Mucosa of descending colon (tissue), 1 donor: Measurements from ENCODE around the genes MRGPRE, NUP98 and STIM1.

GRCh38 chr11:2583079-2583652 is 138.4 kb downstream of the KCNQ1 start:
- PRO-cap: no peak

DNA sequence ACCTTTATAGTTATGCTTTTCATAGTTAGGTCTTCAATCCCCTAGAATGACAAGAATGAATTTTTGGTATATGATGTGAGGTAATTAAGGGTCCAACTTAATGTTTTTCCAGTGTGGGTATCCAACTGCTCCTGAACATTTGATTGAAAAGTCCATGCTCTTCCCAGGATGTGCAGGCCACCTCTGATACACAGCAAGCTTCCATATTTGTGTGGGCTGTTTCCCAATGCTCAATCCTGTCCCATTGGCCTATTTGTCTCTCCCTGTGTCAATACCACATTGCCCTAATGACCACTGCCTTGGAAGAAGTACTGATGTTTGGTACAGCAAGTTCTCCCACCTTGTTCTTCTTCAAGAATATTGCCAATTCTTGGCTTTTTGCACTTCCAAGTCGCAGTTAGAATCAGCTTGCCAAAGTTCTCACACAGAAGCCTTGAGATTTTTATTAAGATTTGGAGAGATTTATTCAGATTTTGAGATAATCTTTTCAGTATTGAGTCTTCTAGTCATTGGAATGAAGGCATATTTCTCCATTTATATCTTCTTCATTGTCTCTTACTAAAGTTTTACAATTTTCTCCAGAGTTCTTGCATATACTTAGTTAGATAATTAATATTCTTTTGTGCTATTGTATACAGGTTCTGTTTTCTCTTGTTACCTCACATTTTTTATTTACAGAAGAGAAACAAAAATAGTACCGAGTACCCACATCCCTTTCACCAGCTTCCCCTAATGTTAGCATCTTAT is 212.2 kb downstream of the KCNQ1 start:
- PRO-cap: no peak

- PRO-cap: no peak
Measured at GRCh38 chr11:2869115-2869727, 16.4 kb downstream of the CDKN1C start.

DNA sequence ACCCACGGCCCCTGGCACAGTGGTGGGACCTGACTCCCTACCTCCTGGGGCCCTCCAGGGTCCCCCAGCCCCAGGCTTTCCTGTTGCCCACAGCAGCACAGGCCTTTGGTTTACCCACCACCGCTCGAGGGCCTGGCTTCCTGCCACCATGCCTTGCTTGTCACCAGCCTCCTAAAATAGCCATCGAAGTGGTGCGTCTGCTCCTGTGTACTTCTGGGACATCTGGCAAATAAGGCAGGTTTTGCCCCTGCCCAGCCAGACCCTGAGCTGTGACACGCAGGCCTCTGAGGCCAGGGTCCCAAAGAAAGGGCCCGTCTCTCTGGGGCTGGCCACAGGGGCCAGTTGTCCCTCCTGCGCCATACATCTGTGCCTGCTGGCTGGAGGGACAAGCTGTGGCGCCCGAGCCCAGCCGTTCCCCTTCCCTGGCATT is 12.5 kb downstream of the SLC22A18 start:
- PRO-cap: no peak

- PRO-cap: no peak
Measured at GRCh38 chr11:2963674-2964024, 28.5 kb downstream of the NAP1L4 start.

GRCh38 chr11:3021967-3022265 is 29.8 kb upstream of the NAP1L4 start:
- PRO-cap: no peak

GRCh38 chr11:3036911-3037405 is 20.3 kb downstream of the CARS1 start:
- PRO-cap: no peak

DNA sequence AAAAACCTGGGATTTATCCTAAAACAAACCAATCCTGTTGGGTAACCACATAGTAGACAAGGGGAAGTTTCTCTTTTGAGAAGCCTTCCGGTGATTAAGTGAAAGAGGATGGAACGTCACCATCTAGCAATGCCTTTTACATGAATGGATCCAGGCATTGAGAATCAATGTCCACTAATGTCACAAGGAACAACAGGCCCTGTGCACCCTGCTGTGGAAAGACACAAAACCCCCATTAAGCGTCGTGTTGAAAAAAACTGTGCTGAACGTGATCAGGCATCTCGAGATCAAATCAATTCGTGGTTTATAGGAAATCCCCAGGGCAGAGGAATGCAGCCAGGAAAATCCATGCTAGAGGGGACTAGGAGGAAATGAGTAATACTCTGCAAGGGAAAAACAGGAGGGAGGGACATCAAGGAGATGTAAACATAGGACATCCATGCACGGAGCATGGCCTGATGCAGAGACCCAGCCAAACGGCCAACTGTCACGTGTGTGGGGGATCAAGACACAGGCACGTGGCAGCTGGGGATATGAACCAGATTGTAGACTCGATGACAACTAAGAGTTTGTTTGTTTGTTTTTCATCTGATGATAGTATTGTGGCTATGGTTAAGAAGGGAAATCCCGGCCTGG is 38.6 kb upstream of the CARS1 start:
- PRO-cap: no peak

DNA sequence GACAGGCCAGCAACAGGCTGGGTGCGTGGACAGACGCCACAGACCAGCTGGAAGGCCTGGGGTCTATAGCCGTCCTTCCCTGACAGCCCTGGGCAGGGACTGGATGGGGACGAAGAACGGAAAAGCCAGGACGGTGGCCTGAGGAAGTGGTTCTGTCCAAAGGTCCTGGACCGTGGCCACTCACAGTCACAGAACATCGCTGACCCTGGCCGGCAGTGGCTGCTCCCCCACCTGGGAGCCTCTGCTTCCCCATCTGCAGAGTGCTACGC is 37.8 kb downstream of the OSBPL5 start:
- PRO-cap: no peak

DNA sequence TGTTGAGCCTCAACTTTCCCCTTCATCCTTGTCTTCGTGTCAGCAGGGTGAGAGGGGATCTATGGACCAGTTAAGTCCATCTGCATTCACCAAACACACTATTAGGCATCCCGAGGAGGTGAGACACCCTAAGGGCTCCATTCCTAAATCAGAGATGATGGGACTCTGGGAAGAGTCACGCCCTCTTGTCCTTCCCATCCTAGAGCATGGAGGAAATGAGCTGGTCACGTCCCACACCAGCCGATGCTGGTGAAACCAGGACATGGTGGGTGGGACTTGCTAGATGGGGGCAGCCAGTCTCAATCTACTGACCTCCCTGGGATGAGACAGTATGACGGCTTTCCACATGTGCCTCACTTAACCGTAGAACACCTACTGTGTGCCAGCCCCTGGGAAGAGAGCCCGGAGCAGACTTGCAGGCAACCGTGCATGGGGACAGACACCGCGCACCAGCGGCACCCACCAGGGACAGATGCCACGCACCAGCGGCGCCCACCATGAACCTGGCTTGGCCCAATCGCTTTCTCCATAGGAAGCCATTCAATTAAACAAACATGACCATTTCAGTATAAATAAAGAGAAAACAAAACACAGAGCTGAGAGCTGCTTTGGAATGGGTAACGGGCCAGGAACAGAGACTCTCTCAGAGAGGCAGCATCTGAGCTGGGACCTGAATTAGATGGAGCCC is 3.8 kb downstream of the OSBPL5 start:
- PRO-cap: no peak

GRCh38 chr11:3164224-3164585 is 905 bp downstream of the OSBPL5 start:
- PRO-cap: no peak

- PRO-cap: no peak
Measured at GRCh38 chr11:3231831-3232805, at the start of gene MRGPRE. Gene MRGPRE (minus strand): TSS chr11:3232417.

DNA sequence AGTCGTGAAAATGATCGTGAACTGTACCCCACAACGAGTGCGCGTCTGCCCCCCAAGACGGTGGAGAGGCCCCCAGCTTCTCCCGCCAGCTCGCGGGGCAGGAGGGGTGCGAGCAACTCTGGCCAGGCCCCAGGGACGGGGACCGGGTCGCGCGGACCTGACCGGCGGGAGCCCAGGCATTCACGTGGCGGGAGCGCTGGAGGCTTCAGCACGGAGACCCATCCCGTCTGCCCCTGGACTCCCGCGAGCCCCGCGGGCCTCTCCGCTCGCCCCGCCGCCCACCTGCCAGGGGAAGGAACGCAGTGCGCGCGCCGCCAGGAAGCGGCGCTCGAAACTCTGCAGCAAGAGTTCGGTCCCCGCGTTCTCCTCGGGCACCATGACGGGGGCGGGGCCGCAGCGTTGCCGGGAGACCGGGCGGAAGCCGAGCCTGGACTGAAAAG is 43.2 kb upstream of the ZNF195 start:
- PRO-cap: bidirectional peak, plus-strand start outside the sequence, minus-strand start at position 401 of the sequence

- PRO-cap: no peak
Measured at GRCh38 chr11:3455736-3456018, 76.7 kb upstream of the ZNF195 start.

GRCh38 chr11:3795932-3796685 is 1.2 kb downstream of the NUP98 start:
- PRO-cap: no peak

DNA sequence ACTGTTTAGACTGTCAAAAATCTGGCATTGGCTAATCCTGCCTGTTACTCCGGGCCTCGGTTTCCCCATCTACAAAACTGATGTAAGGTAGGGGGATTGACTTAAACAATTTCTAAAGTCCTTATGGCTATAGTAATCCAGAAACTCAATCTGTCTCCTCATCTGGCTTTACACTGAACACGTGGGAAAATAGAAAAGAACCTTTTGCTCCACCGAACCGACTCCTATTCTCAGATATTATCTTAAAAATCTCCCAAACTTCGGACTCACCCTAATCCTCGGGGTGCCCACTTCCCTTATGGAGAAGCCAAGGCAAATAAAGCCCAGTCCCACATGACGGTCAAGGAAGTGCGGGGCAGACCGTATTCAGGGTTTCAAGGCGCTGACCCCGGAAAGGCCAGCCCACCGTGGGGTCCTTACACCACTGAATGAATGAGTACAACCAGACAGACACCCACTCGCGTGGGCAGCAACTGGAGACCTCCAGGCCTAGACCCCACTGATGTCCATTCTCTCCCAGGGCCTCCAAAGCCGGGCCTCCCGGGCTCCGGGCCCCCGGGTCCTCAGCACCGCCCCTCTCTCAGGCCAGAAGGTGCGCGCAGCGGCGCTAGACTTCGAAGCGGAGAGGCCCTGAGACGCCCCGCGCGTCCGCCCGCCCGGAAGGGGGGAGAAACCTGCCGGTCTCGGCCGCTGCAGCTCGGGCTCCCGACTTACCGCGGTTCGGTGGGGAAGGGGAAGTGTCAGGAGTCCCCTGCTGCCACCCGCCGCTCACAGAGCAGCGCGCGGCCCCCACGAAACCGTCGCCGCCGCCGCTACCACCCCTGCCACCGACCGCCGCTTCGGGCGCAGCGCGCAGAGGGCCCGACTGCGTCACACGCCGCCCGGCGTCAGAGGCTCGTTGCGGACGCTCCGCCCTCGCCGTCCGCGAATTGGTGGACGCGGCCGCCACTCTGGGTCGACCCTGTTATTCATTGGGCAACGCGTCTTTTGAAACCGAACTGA is at the start of gene NUP98:
TSS of gene NUP98 (minus strand) at position 869 of the 1,002 bp plus-strand sequence.
- PRO-cap: unidirectional peak, plus-strand start at position 334 of the sequence; unidirectional peak, minus-strand start at position 847 of the sequence; bidirectional peak, plus-strand start outside the sequence, minus-strand start at position 847 of the sequence

DNA sequence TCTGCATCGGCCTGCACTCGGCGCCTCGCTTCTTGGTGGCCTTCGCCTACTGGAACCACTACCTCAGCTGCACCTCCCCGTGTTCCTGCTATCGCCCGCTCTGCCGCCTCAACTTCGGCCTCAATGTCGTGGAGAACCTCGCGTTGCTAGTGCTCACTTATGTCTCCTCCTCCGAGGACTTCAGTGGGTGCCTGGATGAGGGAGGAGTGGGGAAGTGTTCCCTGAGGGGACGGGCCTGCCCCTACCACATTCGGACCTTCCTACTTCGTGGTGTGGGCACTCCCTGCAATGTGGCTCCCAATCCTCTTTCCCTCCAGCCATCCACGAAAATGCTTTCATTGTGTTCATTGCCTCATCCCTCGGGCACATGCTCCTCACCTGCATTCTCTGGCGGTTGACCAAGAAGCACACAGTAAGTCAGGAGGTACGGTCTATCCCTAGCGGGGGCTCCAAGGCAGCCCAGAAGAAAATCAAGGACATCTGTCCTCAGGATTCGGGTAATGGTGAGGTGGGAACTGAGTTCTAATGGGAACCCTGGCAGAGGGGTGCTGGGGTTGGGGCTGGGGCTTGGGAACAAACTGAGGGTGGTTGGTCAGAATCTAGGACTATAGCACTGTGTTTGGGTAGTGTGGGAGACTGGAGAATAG is 15.7 kb downstream of the PGAP2 start:
- PRO-cap: no peak

DNA sequence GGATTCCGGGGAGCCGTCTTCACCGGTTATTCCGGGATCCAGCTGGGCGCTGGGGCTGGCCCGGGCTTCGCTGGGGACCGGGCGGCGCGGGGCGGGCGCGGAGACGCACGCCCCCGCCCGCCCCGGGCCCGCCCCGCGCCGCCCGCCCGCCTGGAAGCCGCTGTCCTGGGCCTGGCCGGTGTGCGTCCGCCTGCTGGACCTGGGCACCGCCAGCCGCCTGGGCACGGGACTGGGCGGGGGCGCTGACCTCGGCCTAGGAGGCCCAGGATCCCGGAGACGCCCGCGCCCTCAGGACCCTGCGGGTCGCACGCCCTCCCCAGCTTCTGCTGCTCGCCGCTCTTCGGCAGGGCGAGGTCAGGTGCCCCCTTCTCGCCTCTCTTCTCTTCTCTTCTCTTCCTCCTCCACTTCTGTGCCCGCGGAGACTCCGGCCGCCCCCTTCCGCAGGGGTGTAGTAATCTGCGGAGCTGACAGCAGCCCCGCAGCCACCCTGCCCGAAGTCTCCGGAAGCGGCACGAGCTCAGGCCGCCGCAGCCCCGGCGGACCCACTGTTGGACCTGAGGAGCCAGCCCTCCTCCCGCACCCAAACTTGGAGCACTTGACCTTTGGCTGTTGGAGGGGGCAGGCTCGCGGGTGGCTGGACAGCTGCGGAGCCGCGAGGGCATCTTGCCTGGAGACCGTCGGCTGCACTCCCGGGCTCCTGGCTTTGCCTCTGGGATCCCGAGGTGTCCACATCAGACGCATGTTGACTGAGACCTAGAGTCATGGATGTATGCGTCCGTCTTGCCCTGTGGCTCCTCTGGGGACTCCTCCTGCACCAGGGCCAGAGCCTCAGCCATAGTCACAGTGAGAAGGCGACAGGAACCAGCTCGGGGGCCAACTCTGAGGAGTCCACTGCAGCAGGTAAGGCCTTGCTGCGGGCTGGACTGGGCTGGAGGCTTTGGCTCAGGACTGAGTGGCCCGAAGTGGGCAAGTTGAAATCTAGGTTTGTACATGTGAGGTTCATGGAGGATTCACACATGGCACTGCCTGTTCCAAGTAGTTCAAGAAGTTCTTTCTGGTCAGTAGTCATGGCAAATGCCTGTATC is at the start of gene STIM1:
TSS of gene STIM1 (plus strand) at position 155 of the 1,085 bp plus-strand sequence.
- PRO-cap: bidirectional peak, plus-strand start at position 163 of the sequence, minus-strand start at position 69 of the sequence; bidirectional peak, plus-strand start at position 647 of the sequence, minus-strand start at position 556 of the sequence; unidirectional peak, minus-strand start at position 808 of the sequence

DNA sequence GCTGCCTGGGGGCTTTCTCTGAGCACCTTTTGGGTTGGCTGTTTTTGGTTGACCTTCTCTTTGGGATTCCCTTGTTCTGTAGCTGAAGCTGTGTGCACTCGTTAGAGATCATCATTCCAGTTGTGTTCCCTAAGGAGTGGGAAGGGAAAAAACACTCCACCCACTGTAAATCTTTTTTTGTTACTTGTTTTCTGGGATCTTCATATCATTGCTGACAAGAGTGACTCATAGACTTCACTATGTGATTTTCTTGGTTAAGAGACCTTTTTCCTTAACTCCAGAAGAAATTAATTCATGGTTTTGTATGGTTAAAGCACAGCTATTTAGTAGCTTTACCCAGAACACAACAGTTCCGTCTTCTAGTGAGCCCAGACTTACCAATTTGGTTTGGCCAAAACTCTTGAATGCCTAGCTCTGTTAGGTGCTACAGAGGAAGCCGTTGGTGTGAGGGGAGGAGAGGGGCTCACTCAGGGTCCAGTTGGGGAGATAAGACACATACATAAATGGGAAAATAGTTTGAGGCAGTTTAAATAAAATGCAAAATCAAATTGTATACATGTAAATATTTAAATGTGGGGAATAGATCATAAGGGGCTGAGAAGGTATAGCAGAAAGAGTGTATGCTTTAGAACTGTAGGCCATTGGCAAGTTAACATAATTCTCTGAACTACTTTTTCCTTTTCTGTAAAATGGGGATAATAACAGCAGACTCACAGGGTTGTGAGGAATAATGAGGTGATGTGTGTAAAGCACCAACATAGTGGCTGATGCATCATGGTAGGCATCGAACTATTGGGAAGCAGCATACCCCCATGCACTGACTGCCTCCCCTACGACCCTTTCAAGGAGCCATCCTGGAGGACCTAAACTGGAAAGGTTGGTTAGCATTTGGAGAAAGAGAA is 84.6 kb downstream of the STIM1 start:
- PRO-cap: no peak

DNA sequence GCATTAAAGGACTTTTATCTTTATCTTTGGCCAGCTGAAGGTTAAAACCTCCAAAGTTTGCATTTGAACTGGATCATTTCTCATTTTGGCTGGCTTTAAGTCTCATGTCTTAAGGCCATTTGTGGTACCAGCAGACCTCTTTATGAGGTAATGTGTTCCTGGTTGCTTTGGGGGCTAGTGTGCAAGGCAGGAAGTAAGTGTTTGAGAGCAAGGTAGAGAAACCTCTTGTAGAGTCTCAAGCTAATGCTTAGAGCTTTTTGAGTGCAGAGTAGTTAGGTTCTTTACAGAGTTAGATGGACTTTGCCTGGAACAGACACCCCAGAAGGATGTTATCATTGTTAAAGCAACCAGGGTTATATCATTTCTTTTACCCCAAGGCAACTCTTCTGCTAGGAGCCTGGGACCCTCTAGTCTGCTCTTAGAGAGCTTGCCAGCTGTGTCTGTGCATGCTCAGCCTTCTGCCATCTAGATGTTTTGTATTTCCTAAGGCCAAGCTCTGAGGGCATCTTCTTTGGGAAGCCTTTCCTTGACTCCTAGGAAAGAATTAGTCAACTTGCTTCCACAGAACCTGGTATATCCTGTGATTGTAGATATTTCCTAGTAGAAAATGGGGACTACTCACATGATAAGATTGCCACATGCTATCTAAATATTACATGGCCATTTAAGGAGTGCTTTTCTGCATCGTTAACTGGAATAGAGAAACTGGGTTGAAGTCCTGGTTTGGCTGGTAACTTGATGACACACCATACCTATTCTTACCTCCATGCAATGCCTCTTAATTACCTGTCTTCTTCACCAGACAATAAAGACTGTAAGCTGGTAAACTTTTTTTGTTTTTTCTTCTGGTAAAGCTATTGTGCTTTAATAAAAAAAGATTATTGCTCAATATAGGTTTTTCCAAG is 87.5 kb downstream of the STIM1 start:
- PRO-cap: no peak